ENCODE results near the genes RANGRF and USP43.

DNA sequence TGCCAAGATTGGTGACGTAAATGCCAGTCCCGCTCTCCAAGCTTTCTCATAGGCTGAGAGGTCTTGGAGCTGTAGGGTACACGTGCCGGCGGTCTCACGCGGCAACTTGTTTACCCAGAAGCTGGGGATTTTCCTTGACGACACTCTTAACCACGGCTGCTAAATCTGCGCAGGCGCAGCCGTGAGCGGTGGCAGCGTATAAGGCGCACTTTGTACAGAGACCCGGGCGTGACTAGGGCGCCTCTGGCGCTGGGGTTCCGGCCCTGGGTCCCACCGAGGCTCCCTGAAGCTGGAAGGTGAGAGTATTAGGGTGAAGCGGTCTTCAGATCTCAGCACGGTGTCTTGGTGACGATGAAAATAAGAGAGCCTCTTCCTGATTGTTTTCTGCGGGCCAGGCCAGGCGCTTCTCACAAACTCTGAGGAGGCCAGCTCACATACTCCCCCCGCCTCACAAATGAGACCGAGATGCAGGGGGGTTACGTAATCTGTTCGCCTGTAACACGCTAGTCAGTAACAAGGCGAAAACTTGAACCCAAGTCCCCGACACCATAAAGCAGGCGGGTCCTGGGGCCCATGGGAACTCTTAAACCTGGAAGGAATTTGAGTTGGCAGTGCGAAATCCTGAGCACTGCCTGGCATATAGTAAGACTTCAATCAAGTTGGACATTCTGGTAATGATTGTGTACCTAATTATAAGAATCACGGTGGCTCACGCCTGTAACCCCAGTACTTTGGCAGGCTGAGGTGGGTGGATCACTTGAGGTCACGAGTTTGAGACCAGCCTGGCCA is 4.6 kb upstream of the PER1 start:
- PRO-cap, 2 experiments: peak in 2 of 2 experiments; most common plus-strand start position 208 of the sequence (in 1); most common minus-strand start position 44 of the sequence (in 1)
- RAMPAGE, long total RNA, 4 experiments: start-site peak on the plus strand in 1 of 4 experiments, centred at position 228 of the sequence, 19 reads per replicate

- PRO-cap, 2 experiments: no peak in any of the 2 experiments
- RAMPAGE, long total RNA, 4 experiments: no peak in any of the 4 experiments
Measured at GRCh38 chr17:8161168-8161940, 1.4 kb downstream of the VAMP2 start.

DNA sequence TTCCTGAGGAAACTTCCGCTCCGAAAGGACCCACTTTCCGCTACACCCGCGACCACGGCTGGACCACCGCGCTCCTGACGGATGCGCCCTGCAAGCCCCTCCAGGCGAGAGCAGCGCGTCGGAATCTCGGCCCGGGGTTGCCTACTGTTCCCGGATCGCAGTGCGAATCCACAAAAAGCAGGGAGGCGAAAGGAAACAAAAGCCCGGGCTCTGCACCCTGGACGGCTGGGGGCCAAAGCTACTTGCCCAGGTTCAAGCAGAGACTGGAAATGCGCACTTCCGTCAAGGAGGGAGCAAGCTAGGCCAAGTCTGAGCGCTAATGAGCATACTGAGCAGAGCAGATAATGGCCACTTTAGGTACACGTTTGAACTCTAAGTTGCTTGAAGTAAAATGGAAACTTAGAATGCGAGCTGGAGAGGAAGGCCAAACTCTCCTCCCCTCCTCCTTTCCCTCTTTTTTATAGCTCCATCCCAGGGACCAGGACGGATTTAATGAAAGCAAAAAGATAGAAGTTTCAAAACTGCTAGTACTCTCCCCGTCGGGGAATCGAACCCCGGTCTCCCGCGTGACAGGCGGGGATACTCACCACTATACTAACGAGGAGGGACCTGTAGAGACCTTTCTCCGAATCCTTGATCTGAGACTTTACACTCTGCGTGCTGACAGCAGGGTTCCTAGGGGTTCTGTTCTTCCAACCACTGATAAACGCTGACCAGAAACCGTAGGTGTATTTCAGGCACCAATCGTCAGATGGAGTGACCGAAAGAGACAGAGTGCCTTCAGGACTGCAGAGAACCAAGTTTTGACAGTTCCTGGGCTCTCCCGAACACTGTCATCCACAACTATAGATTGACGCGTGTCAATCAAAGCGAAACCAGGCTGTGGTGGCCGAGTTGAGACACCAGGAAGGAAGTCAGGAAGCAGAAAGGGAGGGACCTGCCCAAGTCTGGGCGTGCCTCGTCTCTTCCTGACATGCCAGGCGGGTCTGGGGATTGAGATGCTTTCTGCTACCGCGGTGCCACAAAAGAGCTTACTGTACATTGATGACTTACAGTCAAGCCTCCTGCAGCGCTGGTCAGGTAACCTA is 11.7 kb upstream of the AURKB start:
- PRO-cap, 2 experiments: peak in 2 of 2 experiments; most common plus-strand start position 326 of the sequence (in 1); most common minus-strand start position 227 of the sequence (in 1)
- RAMPAGE, long total RNA, 4 experiments: start-site peak on the plus strand in 1 of 4 experiments, centred at position 966 of the sequence, 5 reads per replicate; start-site peak on the minus strand in 4 of 4 experiments, centred at positions 851 to 876 of the sequence, 10 to 26 reads per replicate

DNA sequence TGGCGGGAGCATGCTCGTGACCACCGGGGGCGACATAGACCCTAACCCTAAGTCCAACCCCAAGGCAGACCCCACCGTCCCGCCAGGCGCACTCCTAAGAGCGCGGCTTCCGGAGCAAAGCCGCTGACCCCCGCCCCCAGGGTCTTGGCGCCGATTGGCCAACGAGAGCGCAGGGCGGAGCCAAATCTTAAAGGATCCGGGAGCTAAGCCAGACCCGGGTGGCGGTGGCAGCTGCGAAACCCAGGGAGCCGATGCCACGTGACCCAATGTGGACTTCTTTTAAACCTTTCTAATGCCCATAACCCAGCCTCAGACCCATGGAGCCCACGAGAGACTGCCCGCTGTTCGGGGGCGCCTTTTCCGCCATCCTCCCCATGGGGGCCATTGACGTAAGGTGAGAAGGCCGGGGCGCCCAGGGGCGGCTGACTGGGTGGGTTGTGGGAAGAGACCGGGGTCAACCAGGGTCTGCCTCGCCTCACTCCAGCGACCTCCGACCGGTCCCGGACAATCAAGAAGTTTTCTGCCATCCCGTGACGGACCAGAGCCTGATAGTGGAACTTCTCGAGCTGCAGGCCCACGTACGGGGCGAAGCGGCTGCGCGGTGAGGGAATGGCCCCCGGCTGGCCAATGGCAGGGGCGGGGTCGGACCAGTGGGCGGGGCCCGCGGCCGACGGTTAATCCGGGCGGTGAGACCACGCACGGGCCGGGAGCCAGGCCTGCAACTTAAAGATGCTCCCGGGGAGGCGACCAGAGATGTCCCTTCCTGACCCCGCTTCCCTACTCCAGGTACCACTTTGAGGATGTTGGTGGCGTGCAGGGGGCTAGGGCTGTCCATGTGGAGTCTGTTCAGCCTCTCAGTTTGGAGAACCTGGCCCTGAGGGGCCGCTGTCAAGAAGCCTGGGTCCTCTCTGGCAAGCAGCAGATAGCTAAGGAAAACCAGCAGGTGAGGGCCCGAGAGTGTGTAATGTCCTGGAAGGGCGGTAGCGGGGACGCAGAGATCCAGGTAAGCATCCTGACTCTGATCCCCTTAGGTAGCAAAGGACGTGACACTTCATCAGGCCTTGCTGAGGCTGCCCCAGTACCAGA is at the start of gene RANGRF:
RANGRF (plus strand) TSS at position 199 of the 1,086 bp plus-strand sequence.
- PRO-cap, 2 experiments: peak in 2 of 2 experiments; most common plus-strand start position 201 of the sequence (in 1); most common minus-strand start position 111 of the sequence (in 2)
- RAMPAGE, long total RNA, 4 experiments: start-site peak on the plus strand in 4 of 4 experiments, centred at positions 205 to 235 of the sequence, 31 to 224 reads per replicate; start-site peak on the minus strand in 1 of 4 experiments, centred at position 554 of the sequence, 5 reads per replicate

GRCh38 chr17:8384142-8384367 is 1.1 kb upstream of the RPL26 start:
- PRO-cap, 2 experiments: no peak in any of the 2 experiments
- RAMPAGE, long total RNA, 4 experiments: no peak in any of the 4 experiments

- PRO-cap, 2 experiments: peak in 2 of 2 experiments; most common minus-strand start chr17:8435649 (in 1)
- RAMPAGE, long total RNA, 4 experiments: no peak in any of the 4 experiments
Measured at GRCh38 chr17:8435411-8435753, 302 bp upstream of the NDEL1 start.

DNA sequence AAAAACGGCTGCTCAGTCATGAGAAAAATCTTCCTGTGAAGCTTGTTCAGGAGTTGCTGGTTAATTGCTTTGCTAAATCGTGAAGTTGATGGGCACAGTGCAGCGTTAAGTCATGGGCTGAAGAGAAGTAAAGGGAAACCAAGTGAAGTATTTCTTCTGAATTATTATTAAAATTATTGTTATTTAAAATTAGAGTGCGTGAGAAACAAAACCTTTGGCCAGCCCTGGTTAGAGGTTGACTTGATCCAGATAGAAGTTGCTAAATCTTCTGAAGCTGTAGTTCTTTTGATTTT is 1.3 kb downstream of the NDEL1 start:
- PRO-cap, 2 experiments: no peak in any of the 2 experiments
- RAMPAGE, long total RNA, 4 experiments: no peak in any of the 4 experiments

GRCh38 chr17:8506208-8506648 is 70.5 kb downstream of the NDEL1 start:
- PRO-cap, 2 experiments: no peak in any of the 2 experiments
- RAMPAGE, long total RNA, 4 experiments: no peak in any of the 4 experiments

DNA sequence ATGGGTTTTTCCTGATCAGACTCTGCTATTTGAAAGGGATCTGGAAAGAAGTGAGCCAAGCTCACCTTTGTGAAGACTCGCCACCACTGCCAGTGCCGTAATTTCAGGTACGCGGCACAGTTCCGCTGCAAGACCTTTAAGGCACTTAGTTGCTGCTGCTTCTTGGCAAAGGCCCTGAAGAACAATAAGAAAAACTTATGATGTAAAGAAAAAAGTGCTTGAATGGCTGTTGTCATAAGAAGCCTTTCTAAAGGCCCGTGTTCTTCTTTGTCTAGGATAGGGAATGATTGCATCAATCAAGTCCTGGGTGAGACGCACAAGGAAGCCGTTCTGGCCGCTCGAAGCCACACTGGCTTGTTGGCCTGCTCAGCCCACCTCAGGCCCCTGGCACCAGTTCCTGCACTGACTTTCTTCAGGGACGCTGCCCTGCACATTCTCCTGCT is 78.1 kb downstream of the NDEL1 start:
- PRO-cap, 2 experiments: no peak in any of the 2 experiments
- RAMPAGE, long total RNA, 4 experiments: start-site peak on the minus strand in 1 of 4 experiments, centred at position 139 of the sequence, 100 reads per replicate

- PRO-cap, 2 experiments: no peak in any of the 2 experiments
- RAMPAGE, long total RNA, 4 experiments: start-site peak on the minus strand in 1 of 4 experiments, at chr17:8621422-8621477 at its widest, 5 reads per replicate
Measured at GRCh38 chr17:8621375-8621960, 9.1 kb downstream of the MYH10 start.

DNA sequence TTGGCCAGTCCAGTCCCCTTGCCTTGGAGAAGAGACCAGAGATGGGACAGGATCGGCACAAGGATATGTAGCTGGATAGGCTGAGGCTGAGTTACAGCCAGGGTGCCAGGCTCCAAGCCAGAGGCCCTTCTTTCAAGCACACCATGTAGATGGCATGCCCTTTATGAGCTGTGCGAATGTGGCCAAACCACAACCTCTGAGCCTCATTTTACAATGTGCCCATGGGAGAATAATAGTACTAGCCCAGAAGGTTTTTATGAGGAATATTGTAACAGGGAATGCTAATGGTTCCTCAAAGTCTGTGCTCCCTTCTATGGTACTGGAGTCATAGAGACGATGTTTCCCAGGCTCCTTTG is 21.8 kb upstream of the PIK3R6 start:
- PRO-cap, 2 experiments: no peak in any of the 2 experiments
- RAMPAGE, long total RNA, 4 experiments: no peak in any of the 4 experiments

- PRO-cap, 2 experiments: no peak in any of the 2 experiments
- RAMPAGE, long total RNA, 4 experiments: no peak in any of the 4 experiments
Measured at GRCh38 chr17:8898927-8899845, 31.7 kb upstream of the PIK3R6 start.

- PRO-cap, 2 experiments: no peak in any of the 2 experiments
- RAMPAGE, long total RNA, 4 experiments: no peak in any of the 4 experiments
Measured at GRCh38 chr17:8953412-8953629, 12.2 kb downstream of the PIK3R5 start.

DNA sequence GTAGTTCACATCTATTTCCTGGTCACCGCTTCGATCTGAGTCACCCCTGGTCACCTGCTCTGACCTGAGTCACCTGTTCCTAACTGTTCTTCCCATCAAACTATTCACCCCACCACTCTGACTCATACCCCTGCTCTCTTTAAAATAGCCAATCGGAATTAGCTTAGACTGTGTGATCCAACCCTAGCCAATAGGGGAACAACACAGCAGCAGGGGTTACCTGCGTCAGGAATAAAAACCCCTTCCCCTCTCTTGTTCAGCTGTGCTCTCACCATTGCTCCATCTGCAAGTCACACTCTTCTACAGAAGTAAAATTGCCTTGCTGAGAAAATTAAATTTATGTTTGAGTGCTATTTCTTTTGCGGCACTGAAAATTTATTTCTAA is 240.6 kb downstream of the STX8 start:
- PRO-cap, 2 experiments: no peak in any of the 2 experiments
- RAMPAGE, long total RNA, 4 experiments: no peak in any of the 4 experiments

- PRO-cap, 2 experiments: no peak in any of the 2 experiments
- RAMPAGE, long total RNA, 4 experiments: no peak in any of the 4 experiments
Measured at GRCh38 chr17:9644401-9644617, 1.0 kb upstream of the USP43 start.

DNA sequence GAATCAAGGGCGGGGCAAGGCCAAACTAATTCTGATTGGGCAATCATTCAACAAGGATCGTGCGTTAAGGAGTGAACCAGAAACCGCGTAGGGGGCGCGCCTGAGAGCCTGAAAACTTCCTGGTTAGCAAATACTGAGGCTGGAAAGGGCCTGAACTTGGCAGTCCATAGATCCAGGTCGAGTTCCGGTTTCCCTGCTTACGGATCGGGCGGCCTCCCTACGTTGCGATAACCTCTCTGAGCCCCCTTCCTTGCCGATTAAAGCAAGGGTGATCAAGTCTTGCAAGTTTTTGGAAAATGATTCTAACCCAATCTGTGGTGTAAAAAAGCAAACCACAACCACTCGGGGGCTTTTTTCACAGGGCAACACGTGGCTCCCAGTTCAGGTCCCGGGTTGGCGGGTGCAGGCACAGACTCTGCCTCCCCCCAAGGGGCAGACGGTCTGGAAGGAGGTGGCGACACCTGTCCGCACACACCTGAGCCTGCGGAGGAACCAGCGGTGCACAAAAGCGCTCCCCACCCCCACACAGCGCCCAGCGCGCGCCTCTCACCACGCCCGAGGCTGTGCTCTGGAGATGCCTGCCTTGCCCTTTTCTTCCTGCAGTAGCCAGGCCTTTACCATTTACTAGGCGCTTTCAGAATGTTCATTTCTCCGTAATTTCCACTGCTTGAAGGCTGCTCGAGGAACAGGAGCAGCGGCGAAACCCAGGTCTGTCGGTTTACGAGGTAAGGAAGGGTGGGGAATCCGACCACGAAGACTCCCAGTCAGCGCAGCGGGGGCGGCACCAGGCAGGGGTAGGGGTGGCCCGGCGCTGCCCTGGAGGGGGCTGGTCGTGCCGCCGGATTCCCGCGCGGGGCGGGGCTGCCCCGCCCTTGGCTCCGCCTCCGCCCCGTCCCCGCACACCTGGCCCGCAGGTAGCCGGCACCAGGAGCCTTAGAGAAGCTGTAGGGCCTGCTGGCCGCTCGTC is at the start of gene USP43:
USP43 (plus strand) TSS at position 900 of the 967 bp plus-strand sequence.
- PRO-cap, 2 experiments: peak in 1 of 2 experiments; most common plus-strand start position 162 of the sequence (in 1); most common minus-strand start position 565 of the sequence (in 1)
- RAMPAGE, long total RNA, 4 experiments: start-site peak on the minus strand in 1 of 4 experiments, centred at position 797 of the sequence, 6 reads per replicate

- PRO-cap, 2 experiments: no peak in any of the 2 experiments
- RAMPAGE, long total RNA, 4 experiments: no peak in any of the 4 experiments
Measured at GRCh38 chr17:9727898-9728690, 63.3 kb downstream of the DHRS7C start.

DNA sequence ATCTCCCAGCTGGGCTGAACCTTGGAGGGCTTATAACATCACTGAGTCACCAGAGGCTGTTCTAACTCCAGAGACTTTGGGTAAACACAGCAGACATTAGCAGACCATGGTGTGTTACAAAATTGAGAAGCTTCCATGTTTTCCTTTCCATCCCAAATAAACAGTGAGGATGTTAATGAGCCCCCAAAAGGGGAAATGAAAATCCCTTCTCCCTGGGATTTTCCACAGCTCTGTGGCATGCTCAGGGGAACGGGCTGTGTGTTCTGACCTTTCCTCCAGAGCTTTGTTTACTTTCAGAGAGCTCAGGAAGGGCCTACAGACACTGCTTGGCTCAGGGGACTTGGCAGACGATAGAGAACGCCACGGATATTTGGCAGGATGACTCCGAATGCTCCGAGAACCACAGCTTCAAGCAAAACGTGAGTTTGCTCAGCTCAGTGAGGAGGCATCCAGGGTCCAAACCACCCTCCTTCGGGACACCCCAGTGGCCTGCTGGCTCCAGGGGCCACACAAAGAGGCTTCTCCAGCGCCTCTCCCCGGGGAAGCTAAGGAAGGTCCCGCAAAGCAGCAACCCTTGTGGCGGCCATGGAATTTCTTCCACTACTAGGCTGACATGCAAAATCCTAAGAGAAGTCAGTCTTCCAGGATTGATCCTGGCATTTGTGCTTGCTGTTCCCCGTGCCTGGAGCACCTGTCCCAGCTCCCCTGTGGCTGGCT is 16.6 kb downstream of the GLP2R start:
- PRO-cap, 2 experiments: no peak in any of the 2 experiments
- RAMPAGE, long total RNA, 4 experiments: no peak in any of the 4 experiments

- PRO-cap, 2 experiments: no peak in any of the 2 experiments
- RAMPAGE, long total RNA, 4 experiments: no peak in any of the 4 experiments
Measured at GRCh38 chr17:9875371-9876027, 29.6 kb downstream of the RCVRN start.

DNA sequence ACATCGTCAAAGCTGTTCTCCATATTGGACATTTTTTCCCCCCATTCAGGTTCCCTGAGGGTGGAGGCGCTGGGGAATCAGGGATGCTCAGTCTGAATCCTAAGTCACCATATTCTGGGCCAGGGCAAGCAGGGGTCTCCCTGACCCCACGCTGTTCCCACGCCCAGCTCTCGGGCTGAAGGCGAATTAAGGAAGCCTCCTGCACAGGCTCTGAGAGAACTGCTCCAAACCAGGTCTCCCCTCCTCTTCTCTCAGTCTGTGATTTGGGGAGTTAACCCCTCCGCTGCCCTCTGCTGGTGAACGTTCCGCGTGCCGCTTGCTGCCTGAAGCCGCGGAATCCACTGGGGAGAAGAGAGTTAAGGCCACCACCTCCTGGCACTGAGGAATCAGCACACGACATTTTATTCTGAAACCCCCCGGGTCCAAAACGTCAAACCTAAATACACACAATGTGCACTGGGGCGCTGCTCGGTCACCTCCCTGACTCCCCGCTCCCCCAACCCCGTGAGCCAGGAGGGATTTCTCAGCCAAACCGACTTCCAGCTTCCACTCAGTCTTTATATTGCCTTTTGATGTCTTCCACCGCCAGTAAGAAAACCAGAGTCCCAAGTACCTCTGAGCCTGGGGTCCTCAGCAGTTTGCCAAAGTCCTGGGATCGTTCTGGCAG is 54.3 kb upstream of the RCVRN start:
- PRO-cap, 2 experiments: no peak in any of the 2 experiments
- RAMPAGE, long total RNA, 4 experiments: no peak in any of the 4 experiments